Umbilical cord (tissue), 2 donors: ENCODE results near the gene H3Y1.

DNA sequence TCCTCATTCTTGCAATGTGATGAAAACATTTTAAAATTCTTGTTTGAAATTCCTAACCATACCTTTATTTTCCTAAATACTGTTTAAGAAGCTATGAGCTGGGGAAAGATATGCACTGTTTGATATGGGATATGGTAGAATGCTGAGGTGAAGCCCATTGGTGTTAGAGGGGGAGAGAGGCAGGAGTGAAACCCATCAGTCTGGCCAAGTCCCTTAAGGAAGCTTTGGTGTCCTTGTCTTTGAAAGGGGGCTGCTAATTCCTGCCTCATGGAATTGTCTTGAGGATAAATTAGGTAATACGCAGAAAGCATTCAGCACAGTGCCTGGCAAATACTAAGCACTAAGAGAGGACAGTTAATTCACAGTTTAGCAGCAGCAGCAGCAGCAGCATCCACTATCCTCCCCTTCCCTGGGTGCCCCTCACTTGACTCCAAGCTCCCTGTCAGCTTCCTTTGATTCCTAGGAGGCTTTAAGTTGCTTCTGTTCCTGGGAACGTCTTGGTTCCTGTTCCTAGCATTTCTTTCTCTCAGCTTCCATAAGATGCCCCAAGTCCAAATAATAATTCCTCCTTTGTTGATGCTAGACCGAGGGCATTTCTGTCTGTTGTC, 71.5 kb downstream of the RETREG1 start:
- RAMPAGE, long total RNA, result no peak

DNA sequence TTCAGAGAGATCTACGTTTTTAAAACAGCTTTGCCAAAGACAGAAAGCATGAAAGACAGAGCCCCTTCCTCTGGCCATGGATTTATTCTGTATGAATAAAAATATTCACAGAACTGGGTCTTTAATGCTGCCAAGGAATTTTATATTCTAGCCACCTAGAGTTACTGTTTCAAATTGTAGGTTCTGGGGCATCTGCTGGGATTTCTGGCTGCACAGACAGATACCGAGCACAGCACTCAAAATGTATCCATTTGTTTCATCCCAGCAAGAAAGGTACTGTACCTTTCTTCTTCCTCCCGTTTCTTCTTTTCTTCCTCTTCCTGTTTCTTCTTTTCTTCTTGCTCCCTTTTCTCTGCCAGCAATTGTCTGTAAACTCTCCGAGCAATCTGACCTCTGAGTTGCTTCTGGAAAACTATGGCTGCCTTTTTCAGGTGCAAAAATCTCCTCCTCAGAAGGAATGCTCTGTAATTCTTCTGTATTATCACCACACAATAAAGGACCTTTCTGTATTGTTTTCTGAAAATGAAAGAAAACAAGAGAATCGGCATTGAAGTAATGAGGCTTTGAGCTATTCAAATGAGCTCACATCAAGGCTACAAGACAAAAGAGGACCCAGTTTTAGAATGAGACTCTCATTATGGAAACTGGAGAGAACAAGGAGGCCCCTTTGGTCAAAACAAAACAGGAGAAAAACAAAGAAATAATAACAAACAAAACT, 86.0 kb upstream of the RETREG1 start:
- RAMPAGE, long total RNA, result no peak

DNA sequence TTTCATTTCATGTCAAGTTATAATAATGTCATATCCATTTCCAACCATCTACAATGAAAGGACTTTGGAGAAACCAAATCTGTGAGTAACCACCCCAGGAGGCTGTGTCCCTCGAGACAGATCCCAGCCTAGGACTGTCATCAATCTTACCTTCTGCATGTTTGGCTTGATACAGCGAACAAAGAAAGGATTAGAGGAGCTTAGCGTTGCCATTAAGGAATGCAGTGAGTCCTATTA, 137.8 kb upstream of the RETREG1 start:
- RAMPAGE, long total RNA, result no peak

DNA sequence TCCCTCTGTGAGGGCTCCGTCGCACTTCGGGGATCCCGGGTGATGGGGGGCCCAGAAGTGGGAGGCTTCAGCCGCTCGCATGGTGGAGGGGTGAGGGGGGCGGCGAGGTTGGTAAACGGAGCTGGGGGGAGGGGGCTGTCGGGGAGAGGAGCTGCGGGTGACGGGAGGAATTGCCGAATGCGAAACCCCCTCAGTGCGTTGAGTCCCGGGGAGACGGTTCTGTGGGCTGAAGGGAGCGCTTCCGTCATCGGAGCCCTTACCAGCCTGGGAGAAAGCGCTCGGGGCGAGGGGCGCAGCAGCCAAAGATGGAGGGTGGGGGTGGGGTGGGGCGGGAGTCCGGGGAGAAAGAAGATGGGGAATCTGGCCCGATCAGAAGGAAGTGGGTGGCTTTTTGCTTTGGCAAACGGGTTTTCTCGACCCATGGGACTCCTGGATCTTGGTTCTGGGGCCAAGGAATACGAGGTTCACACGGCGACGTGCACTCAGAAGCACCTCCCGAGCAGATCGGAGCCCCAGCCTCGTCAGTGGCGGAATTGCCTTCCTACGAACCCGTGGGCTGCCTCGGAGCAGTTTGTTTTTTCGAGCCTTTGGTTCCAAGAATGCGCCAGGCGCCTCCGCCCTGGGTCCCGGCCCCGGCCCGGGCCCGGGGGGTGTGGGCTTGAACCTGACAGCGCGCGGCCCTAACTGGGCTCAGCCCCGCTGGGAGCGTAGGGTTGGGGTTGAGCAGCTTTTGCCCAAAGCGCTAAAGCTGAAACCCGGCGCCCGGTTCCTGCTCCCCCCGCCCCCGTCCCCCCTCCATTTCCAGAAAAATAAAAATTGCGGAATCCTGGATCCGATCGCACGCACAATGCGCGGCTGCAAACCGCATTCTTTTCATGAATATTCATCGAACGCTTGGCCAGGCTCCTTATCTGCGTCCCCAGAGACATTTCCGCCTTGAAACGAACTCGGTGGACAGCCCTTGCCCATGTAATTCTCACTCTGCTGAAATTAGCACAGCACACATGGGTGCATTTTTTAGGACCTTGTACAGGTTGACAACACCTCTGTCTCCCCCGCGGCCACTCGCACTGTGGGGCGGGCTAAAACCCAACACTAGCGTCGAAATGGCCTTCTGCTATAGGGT, 895 bp downstream of the BASP1 start:
- RAMPAGE, long total RNA, result no peak

DNA sequence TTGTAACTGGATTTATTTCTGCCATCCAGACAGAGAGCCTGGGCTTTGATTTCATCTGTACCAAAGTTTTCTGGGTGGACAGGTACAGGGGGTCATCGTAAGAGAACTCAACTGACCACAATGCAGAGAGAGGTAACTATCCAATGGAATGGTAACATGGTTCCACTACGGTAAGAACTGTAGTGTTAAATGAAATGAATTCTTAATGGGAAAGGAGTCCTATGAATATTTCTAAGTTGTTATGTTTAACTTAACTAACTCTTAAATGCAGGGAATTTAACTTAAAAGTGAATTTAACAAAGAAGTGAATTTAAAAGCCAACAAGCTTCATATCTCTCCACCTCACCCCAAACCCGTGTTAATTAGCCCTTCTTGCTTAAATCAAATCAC, 10.8 kb downstream of the BASP1 start:
- RAMPAGE, long total RNA, result no peak

DNA sequence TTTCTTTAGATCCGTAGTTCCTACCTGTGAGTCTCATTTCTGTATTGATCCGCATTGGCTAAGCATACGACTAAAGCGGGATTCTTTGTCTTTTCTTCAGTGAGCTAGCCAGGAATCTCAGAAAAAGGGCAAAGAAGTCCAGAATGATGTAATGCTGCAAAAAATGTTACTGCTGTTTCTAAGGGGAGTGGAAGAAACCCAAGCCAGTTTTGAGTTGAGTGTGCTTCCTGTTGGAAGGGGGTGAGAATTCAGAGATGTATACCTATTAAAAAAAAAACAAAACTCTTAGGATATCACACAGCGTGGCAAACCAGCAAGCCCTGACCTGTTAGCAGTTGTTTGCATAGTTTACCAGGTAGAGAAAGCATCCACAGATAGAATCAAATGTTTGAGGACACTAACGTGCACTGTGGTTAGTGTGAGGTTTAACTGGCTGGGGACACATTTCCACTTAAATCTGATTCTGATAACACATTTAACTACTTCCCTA, 11.4 kb downstream of the BASP1 start:
- RAMPAGE, long total RNA, result no peak

- RAMPAGE, long total RNA, result no peak
Observed at GRCh38 chr5:17359651-17359951, 132.3 kb downstream of the H3Y2 start.

DNA sequence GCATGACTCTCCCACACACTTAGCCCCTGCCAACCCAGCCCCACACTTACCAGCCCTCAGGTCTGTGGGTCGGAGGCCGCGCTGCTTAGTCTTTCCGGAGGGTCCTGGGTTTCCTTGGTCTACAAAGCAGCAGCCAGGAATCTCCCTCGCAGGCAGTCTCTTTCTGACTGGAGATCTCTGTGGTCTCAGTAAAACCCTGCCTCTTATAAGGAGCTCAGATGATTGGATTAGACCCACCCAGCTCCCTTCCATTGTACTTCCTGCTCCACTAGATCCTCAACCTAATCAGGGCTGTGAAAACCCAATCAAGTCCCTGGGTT, at the start of gene H3Y1:
Gene H3Y1 (minus strand): TSS at position 181 of the 320 bp plus-strand sequence.
- RAMPAGE, long total RNA, result no peak

DNA sequence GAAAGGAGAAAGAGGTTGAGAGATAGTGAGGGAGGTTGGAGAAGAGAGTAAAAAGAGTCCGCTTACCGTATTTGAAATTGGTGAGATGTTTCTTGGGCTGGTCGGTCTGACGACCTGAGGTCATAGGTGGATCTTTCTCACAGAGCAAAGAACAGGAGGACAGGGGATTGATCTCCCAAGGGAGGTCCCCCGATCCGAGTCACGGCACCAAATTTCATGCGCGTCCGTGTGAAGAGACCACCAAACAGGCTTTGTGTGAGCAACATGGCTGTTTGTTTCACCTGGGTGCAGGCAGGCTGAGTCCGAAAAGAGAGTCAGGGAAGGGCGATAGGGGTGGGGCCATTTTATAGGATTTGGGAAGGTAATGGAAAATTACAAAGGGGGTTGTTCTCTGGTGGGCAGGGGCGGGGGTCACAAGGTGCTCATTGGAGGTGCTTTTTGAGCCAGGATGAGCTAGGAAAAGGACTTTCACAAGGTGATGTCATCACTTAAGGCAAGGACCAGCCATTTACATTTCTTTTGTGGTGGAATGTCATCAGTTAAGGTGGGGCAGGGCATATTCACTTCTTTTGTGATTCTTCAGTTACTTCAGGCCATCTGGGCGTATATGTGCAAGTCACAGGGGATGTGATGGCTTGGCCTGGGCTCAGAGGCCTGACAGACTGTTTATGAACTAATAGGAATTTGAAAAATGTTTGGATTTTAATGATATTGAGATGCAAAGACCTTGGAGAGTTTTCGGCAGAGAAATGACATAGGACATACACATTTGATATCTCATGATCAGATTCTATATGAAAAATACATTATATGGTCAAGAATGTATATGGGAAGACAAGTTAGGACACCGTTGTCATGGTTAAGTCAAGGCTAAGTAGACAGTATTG, 1018.5 kb upstream of the H3Y1 start:
- RAMPAGE, long total RNA, result no peak

DNA sequence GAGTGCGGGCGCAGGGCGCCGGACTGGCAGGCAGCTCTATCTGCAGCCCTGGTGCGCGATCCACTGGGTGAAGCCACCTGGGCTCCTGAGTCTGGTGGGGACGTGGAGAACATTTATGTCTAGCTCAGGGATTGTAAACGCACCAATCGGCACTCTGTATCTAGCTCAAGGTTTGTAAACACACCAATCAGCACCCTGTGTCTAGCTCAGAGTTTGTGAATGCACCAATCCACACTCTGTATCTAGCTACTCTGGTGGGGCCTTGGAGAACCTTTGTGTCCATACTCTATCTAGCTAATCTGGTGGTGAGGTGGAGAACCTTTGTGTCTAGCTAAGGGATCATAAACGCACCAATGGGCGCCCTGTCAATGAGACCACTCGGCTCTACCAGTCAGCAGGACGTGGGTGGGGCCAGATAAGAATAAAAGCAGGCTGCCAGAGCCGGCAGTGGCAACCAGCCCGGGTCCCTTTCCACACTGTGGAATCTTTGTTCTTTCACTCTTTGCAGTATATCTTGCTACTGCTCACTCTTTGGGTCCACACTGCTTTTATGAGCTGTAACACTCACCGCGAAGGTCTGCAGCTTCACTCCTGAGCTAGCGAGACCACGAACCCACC, 699.8 kb downstream of the CDH18 start:
- RAMPAGE, long total RNA, result no peak

- RAMPAGE, long total RNA, result no peak
Observed at GRCh38 chr5:22212606-22213006, 640.5 kb downstream of the CDH12 start.

- RAMPAGE, long total RNA, result no peak
Observed at GRCh38 chr5:26369127-26369429, 669.3 kb downstream of the CDH9 start.

GRCh38 chr5:31194719-31195355, 1.4 kb downstream of the CDH6 start:
- RAMPAGE, long total RNA, result no peak

DNA sequence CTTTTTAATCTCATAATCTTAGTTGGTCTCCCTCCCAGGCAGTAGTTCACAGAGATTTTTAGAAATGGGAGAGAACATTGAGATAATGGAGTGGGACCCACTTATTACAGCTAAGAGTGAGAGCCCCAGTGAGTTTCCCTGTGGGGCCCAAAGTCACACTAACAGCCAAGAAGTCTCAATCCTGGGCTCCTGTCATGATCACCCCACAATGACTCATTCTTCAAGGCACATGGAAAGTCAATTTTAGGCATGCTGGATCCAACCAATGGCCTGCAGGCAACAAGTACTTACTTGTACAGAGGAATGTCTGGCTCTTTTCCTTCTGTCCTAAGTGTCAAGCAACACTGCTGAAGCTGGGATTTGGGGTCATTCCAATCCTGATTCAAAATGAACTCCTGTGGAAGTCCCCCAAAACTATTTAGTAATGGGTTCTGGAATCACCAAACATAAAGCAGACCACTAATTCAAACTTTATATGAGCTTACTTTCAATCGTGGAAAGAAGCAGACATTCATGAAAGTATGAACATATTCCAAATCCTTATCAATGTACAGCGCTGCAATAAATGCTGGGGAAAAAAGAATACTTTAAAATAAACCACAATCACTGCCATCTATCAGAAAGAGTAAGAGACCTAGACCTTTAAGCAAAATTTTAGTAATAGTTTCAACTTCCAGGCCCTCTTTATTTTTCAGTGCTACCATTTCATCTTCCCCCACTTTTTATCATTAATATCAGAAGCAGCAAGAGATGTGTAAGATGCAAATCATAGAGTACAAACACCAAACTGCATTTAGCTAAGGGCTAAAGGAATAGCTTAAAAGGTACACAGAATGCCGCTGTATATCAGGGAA, 122.9 kb downstream of the DROSHA start:
- RAMPAGE, long total RNA, result no peak

- RAMPAGE, long total RNA, result no peak
Observed at GRCh38 chr5:32017681-32018899, 156.0 kb downstream of the GOLPH3 start.

- RAMPAGE, long total RNA, result no peak
Observed at GRCh38 chr5:32099009-32099611, 75.0 kb downstream of the GOLPH3 start.

DNA sequence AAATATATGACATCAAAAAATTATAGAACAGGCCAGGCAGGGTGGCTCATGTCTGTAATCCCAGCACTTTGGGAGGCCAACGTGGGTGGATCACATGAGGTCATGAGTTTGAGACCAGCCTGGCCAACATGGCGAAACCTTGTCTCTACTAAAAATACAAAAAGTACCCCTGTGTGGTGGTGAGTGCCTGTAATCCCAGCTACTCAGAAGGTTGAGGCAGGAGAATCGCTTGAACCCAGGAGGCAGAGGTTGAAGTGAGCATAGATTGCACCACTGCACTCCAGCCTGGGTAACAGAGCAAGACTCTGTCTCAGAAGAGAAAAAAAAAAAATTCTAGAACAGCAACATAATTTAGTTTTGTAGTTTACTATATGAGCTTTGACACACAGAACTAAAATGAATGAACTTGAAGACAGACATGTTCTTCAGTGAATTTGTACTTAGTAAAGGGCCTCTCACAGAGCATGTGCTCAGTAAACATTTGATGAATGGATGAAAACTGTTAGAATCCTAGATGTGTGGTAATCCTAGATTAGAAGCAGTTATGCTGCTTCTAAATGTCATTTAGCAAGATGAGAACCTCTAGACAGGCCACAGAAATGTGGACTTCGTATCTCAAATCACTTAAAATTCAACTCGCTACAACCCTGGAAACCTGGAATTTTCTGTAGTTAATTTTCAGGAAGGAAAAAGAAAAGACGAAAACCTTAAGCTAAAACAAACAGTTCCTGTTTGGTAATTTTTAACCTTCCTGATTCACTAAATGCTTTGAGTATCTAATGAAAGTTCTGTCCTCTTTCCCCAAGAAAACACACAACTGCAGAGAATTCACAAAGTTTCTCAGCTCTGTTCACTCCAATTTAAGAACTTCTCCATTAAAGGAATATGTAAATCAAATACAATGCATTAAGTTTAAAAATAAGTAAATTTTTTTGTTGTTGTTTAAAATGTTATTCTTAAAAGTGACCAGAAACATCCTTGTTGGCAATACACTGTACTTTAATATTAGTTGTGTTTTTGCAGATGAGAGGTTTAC, 8.5 kb downstream of the GOLPH3 start:
- RAMPAGE, long total RNA, result no peak

- RAMPAGE, long total RNA, result no peak
Observed at GRCh38 chr5:32204075-32204586, 30.0 kb upstream of the GOLPH3 start.

DNA sequence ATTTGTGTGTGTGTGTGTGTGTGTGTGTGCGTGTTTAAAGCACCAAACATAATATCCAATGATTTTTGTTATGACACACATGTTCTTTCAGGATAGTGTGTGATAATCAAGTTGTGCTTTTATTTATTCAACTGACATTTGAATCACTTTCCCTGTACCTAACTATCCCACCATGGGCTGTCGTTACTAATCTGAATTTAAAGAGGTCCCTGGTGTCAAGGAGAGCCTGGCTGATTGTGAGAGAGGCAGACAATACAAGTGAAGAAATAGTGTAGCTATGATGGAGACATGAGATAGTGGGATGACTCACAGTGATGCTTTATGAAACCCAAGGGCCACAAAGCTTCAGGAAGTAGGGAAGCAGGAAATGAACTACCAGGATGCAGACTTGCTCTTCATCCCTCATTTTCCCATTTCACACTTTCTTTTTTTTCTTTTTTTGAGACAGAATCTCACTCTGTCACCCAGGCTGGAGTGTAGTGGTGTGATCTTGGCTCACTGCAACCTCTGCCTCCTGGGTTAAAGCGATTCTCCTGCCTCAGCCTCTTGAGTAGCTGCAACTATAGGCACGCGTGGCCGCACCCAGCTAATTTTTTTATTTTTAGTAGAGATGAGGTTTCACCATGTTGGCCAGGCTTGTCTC, 47.9 kb upstream of the SUB1 start:
- RAMPAGE, long total RNA, result no peak

DNA sequence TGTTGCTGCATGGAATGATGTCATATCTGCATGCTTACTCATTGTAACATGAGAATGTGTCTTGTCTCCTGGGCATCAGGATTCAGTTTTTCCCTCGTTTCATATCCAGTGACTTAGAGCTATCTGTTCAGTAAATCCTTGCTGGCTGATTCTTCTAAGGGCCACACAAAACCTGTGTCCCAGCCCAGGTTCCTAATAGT, 94.9 kb downstream of the NPR3 start:
- RAMPAGE, long total RNA, result no peak